CMK (cell line): ENCODE measurements around a stretch of chr9.

DNA sequence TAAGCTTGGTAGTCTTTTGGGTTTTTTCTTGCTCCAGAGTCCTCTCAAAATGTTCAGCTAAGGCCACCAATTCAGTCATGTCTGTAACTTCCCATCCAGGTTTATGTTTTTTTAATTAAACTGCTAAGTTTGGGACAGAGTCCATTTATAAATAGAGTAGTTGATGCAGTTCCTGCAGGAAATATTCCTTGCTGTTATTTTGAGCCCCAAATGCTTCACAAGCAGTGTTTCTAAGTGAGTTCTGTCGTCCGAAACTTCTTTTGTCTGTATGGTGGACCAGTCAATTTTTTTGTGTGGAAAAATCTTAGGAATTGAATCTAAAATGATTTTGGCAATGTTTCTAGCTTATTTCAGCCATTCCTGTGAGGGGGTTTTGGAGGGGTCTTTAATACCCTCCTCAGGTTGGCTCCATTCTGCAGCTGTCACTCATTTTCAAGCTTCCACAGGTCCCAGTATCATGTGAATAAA, 155.0 kb downstream of the AOPEP start:
- RRBS: no CpG with 5 or more reads among the region's 2 CpGs

DNA sequence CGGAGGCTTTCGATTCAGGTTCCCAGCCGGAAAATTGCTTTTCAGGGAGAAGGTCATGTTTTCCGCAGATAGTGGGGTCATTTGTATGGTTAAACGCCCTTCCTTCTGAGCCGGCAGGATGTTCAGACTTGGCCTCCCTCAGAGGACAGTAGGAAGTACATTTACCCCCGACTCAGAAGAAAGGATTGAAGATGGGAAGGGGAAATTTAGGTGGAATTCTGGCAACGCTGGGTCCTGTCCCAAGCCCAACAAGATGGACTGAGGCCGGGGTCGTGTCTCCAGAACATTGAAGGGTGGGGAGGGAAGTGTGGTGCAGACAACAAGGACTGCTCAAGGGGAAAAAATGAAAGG, 195.2 kb downstream of the AOPEP start:
- RRBS: 97% methylated on average over 3 of the region's 10 CpGs

DNA sequence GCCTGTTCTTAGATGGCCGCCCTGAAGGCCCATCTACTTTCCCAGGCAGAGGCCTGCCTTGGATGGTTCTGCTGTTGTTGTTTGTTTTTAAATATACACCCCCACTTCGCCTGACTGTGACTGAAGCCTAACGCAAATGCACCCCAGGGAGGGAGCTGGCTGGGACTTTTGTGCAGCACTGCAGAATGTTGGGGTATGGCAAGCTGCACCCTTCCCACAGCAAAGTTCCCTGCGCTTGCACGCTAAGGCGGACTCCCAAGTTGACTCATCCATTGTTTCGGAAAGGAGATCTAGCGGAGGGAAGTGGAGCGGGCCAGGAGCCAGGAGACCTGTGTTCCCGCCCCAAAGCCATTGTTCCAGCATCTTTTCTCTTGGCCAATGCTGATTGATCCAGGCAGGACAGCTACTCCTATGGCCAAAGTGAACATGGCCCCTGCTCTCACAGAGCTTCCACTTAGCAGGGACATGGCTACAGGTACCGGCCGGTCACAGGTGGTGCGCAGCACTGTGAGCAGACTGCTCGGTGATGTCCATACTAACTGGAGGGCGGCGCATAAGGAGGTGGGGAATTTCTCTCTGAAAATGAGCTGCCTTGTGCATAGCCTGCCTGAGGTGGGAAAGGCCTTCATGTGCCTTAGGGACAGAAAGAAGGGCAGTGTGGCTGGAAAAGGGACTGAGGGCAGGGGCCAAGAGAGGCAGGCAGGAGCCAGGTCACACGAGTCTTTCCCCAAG, 203.0 kb downstream of the AOPEP start:
- RRBS: no CpG with 5 or more reads among the region's 17 CpGs

GRCh38 chr9:94948727-94949275, 222.3 kb downstream of the AOPEP start:
- RRBS: no CpG with 5 or more reads among the region's 4 CpGs

- RRBS: no CpG with 5 or more reads among the region's 2 CpGs
These were observed 261.2 kb downstream of the AOPEP start for GRCh38 chr9:94987699-94988184.

DNA sequence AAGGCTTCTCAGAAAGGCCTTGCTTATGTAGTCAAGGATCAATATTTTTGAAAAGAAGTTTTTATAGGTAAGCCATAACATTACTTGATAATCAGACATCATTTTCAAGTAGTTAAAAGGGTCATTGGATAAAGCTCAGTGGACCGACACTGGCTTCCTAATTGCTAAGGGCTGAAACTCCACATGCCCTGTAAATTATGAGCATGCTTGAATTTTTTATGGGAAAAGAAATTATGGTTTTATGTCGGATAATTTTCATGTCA, 293.7 kb downstream of the FANCC start:
- RRBS: no CpG with 5 or more reads among the region's 2 CpGs

DNA sequence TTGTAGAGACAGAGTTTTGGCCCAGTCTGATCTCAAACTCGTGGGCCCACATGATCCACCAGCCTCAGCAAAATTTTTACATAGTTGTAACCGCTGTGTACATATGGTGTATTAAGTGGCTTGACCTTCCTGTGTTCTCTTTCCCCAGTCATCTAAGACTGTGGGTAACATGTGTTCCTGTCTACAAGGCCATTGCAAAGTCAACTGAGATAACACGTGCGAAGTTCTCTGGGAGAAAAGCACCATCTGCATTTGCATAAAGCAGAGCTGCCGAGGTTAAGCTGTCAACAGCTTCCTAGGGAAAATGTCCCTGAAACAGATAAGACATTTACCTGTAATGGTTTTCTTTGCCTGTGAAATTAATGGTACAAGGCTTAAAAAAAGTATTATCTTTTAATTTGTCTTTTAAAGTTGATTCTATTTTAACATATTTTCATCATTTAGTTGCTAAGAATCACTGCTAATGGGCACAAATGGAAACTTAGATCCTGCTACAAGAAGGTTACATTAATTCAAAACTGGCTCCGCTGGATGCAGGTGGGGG, 273.6 kb downstream of the FANCC start:
- RRBS: no CpG with 5 or more reads among the region's 6 CpGs

GRCh38 chr9:95092356-95093341, 224.9 kb downstream of the FANCC start:
- RRBS: no CpG with 5 or more reads among the region's 21 CpGs

GRCh38 chr9:95130465-95131129, 186.9 kb downstream of the FANCC start:
- RRBS: no CpG with 5 or more reads among the region's 6 CpGs

DNA sequence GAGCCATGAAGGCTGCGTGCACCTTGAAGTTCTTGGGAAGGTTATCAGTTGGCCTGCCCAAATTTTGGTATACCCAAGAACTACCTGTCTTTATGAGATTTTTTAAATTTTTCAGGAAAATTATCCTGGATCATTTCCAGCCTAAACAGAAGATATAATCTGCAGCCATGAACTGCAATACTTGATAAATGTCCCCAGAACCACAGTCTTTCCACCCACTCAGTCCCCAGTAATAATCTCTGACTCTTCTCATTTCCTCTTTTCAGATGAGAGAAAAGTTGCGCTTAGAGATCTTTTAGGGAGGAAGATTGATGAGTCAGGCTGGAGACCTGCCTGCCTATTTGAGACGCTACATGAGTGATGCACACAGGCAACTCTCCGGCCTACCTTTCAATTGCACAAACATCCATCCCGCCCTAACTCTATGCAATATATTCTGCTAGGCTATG, 159.8 kb downstream of the FANCC start:
- RRBS: no CpG with 5 or more reads among the region's 5 CpGs

GRCh38 chr9:95501162-95501701, 7.8 kb downstream of the PTCH1 start:
- RRBS: no CpG with 5 or more reads among the region's 2 CpGs

DNA sequence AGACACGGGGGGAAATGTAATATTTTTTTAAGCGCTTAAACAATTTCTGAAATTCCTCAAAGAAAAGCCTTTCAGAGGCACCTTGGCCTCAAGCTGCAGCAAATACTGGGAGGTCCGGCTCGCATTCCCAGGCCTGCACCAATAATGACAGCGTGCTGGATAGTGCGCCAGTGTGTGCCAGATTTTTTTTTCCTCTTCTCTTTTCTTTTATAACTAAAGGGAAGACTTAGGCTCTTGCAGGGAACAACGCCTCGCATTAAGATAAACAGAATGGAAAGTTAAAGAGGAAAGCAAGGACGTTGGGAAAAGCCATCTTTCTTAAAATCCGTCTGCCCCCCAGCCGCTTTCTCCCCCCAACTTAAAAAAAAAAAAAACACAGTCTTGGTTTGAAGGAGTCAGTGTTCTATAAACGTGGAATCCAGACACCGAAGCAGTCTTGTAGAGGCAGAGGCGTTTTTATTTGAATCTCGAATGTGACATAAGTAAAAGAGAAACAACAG, 627 bp upstream of the PTCH1 start:
- RRBS: no CpG with 5 or more reads among the region's 15 CpGs

DNA sequence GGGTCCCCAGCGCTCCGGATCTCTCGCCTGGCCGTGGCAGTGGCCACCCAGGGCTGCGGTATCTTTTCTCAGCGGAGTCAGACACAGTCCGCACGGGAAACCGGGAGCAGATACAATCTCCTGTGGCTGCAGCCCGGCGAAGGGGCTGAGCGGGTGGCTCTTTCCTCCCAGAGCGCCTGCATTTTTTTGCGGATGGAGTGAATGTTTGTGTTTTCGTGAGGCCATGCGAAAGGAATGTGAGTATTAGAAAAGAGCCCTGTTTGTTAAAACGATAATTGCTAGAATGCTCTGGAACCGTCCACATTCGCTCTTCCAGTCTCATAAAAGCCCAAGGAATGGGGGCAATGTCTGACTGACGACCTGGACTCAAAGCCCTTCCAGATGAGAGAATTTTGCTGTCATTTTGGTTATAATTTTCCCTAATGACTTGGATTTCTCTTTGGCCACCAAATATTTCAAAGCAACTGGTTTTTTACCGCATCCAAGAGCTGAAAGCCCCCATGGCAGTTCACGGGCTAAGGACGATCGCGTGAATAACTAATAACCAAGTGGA, 61.2 kb upstream of the PTCH1 start:
- RRBS: 2% methylated on average over 7 of the region's 25 CpGs

DNA sequence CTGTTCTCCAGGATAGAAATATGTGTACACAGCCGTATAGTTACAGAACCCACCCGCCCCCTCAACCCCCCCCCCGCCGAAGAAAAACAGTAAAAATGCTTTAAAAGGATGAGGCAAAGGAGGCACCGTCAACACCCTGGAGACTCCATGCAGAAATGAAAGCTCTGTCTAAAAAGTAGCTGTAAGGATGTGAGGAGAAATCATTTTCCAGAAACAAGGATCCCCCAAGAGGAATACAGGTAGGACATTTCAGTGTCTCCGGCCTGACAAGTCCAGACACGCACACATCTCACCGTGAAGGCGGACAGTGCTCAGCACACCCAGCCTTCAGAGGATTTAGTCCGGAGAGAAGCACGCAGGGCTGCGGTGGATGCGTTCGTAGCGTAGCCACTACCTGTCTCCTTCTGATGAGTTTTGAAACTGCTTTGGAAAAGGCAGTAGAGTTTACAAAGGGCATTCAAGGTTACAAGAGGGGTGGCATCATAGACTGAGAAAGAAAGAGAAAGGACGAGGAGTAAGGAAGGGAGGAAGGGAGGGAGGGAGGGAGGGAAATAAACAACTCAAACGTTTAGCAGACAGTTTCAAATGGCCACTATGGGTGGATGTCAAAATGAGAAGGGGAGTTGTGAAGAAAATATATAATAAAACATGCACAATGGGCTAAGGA, 110.6 kb upstream of the ERCC6L2 start:
- RRBS: 92% methylated on average over 4 of the region's 17 CpGs

GRCh38 chr9:96009162-96009704, 133.7 kb downstream of the ERCC6L2 start:
- RRBS: no CpG with 5 or more reads among the region's 6 CpGs

DNA sequence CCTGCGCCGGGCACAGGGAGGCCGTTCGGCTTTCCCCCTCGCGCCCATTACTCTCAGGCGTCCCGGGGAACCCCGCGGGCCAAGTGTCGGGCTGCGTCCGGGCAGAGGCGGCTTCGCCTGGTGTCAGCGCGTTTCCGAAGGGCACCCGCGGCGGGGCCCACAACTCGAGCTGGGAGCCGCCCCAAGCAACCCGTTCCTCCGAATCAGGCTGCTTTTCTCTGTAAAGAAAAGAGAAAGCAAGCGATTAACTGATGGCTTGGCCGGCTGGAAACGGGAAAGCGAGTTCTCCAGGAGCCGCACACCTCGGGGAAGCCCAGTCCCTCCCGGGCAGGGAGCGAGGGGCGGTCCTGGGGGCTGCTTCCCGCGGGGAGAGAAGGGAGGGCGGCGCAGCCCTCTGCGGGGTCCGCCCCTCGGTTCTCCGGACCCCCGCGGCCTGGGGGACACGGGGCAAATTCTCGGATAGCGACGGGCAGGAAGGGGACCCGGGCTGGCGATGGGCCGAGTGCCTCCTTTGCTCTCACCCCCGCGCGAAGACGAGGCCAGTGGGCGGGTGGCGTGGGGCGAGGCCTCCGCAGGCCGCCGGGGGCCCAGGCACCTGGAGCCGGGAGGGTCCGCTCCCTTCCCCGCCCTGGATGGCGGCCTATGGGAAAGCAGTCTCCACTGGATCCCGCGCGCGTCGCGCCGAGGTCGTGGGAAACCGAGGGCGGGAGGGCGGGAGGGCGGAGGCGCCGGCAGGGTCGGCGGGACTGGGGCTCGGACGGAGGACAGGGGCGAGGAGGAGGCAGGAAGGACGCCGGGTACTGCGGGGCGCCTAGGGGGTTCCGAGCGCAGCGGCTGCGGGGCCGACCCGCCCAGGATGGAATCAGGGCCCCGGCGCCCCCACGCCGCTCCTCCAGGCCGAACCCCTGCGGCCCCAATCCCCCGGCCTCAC, 145.8 kb downstream of the ERCC6L2 start:
- RRBS: 9% methylated on average over 61 of the region's 101 CpGs

GRCh38 chr9:96048975-96049819, 173.7 kb downstream of the ERCC6L2 start:
- RRBS: 98% methylated on average over 11 of the region's 39 CpGs

GRCh38 chr9:96186479-96187063, 115.4 kb downstream of the HSD17B3 start:
- RRBS: 92% methylated on average over 5 of the region's 21 CpGs

GRCh38 chr9:96218863-96220023, 82.7 kb downstream of the HSD17B3 start:
- RRBS: 90% methylated on average over 11 of the region's 91 CpGs

GRCh38 chr9:96339555-96340149, 37.7 kb upstream of the HSD17B3 start:
- RRBS: no CpG with 5 or more reads among the region's 4 CpGs